ENCODE measurements around the genes CLEC7A, TAS2R7, TAS2R43 and PRB4.

DNA sequence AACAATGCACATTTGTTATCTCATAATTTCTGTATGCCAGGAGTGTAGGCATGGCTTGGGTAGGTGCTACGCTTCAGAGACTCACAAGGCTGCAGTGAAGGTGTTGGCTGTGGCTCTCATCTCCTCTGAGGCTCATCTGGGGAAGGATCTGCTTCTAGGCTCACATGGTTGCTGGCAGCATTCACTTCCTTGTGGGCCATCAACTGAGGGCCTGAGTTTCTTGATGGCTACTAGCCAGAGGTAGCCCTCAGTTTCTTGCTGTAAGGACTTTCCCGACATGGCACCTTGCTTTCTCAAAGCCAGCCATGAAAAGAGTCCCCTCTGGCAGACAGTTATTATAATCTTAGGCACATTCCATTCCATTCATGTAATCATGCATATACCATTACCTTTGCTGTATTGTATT lies 20.3 kb downstream of the CD69 start:
- RRBS, result no CpG with 5 or more reads among the region's 2 CpGs

DNA sequence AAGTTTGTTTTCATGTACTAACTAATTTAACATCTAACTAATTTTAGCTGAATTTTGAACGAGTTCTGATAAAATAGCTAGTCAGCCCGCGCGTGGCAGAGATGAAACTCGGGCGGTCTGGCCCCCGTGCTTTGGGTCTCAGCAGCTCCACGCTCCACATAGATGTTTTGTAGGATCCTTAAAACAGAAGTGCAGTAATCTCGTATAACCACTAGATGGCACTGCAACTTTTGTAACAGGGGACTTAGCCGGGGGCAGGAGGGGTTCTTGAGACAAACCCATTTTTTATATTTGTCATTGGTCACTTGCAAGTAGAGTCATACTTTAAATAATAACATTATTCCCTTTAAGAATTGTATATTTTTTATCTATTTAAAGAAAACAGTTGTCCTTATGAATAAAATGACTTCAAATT lies 10.0 kb downstream of the CD69 start:
- RRBS, result no CpG with 5 or more reads among the region's 10 CpGs

DNA sequence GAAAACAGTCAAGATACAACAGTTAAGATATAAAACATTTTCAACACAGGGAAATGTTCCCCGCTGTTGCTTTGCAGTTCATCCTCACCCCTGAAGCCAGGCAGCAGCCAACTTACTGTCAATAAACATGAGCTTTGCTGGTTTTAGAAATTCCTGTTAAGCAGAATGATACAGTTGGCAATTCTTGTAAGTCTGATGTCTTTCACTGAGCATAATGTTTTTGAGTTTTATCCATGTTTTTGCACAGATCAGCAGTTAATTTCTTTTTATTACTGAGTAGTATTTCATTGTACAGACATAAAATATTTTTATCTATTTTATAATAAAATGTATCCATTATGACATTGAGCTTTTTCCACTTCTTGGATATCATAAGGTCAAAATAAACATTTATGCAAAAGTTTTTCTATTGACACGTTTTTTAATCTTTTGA lies 1.3 kb upstream of the CLEC2B start:
- RRBS, result no CpG with 5 or more reads among the region's 2 CpGs

GRCh38 chr12:9872580-9873030 lies 3.5 kb upstream of the CLEC2B start:
- RRBS, result no CpG with 5 or more reads among the region's 10 CpGs

GRCh38 chr12:10097335-10098148 lies 1.2 kb downstream of the CLEC1A start:
- RRBS, result no CpG with 5 or more reads among the region's 4 CpGs

DNA sequence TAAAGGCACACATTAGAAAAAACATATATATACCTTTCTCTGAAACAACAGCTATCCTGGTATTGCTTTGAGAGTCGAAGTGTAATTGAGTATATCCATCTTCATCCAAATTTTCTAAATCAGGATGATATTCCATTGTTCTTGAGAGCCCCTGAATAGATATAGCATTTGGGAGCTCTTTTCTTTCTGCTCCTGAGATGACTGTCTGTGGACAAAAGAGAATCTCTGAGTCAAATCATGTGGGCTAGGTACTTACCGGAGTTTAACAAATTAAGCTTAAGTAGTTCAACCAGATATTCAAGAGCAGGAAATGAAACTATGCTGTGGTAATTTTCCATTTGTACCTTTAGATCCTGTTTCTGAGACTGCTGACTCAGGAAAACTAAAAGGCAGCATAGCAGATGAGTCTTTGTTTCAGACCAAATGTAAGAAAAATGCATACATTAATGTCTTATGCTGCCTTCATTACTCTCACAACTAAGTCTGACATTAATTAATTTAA lies at the start of gene CLEC7A:
Gene CLEC7A, minus strand, starts transcription at position 253 of the 502 bp plus-strand sequence.
- RRBS, result no CpG with 5 or more reads among the region's 2 CpGs

- RRBS, result no CpG with 5 or more reads among the region's 3 CpGs
Observed at GRCh38 chr12:10391704-10392077, 1.9 kb upstream of the KLRK1 start.

- RRBS, result no CpG with 5 or more reads among the region's 4 CpGs
Observed at GRCh38 chr12:10406723-10407268, 2.8 kb downstream of the KLRC4 start.

DNA sequence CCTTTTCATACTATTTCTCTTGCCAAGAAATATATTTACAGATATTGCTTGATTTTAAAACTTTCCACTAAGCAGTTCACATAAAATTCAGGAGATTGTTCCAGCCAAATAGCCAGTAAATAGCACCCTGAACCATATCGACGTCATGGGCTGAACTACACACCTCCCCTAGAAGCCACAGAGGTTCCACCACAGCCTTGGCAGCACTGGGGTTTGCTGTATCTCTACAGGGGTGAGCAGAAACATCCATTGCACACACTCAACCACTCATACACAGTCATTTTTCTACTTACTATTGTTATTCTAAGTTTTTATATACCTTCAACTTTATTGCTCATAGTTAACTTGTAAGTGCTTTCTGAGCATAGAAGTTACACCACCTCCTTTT lies 8.1 kb upstream of the EIF2S3B start:
- RRBS, result no CpG with 5 or more reads among the region's 2 CpGs

- RRBS, result no CpG with 5 or more reads among the region's 3 CpGs
Observed at GRCh38 chr12:10552851-10553614, 47.3 kb downstream of the EIF2S3B start.

- RRBS, result no CpG with 5 or more reads among the region's 8 CpGs
Observed at GRCh38 chr12:10571454-10572271, 41.7 kb downstream of the MAGOHB start.

- RRBS, result no CpG with 5 or more reads among the region's 8 CpGs
Observed at GRCh38 chr12:10716542-10717165, 6.5 kb downstream of the YBX3 start.

- RRBS, result no CpG with 5 or more reads among the region's 5 CpGs
Observed at GRCh38 chr12:10718010-10719020, 4.8 kb downstream of the YBX3 start.

DNA sequence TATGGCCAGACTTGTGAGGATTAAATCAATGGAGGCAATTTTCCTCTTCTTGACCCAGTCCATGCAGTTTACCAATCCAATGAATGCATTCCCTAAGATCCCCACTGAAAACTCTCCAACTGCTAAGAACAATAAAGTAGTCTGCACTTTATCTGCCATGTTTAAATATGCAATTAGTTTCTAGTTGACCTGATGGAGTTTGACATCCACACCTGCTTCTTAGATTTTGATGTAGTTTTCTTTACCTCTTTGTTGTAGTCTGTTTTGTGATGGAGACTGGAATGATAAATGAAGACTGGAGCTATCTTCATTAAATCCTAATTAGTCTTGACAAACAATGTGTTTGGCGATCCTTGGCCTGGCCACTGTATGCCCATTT lies at the start of gene TAS2R7:
Gene TAS2R7, minus strand, starts transcription at position 216 of the 379 bp plus-strand sequence.
- RRBS, result no CpG with 5 or more reads among the region's 1 CpG

GRCh38 chr12:11092064-11092478 lies at the start of gene TAS2R43:
Gene TAS2R43 (minus strand): TSS chr12:11092313.
- RRBS, result no CpG with 5 or more reads among the region's 7 CpGs

GRCh38 chr12:11310227-11310774 lies at the start of gene PRB4:
Gene PRB4 (minus strand): TSS chr12:11310436.
- RRBS, result no CpG with 5 or more reads among the region's 4 CpGs

GRCh38 chr12:11547802-11548152 lies 101.7 kb upstream of the ETV6 start:
- RRBS, result no CpG with 5 or more reads among the region's 9 CpGs

- RRBS, result 1% methylated on average over 34 of the region's 69 CpGs
Observed at GRCh38 chr12:11648536-11649488, 662 bp upstream of the ETV6 start.

GRCh38 chr12:11707963-11708405 lies 58.5 kb downstream of the ETV6 start:
- RRBS, result no CpG with 5 or more reads among the region's 3 CpGs